Non-pigmented ciliary epithelial cell (primary cell): ENCODE measurements around a stretch of chr11.

- RRBS = no CpG with 5 or more reads among the region's 10 CpGs
These were observed 21.4 kb upstream of the PDE2A start for GRCh38 chr11:72695508-72696159.

- RRBS = no CpG with 5 or more reads among the region's 3 CpGs
These were observed 15.0 kb downstream of the ARAP1 start for GRCh38 chr11:72737133-72737649.

DNA sequence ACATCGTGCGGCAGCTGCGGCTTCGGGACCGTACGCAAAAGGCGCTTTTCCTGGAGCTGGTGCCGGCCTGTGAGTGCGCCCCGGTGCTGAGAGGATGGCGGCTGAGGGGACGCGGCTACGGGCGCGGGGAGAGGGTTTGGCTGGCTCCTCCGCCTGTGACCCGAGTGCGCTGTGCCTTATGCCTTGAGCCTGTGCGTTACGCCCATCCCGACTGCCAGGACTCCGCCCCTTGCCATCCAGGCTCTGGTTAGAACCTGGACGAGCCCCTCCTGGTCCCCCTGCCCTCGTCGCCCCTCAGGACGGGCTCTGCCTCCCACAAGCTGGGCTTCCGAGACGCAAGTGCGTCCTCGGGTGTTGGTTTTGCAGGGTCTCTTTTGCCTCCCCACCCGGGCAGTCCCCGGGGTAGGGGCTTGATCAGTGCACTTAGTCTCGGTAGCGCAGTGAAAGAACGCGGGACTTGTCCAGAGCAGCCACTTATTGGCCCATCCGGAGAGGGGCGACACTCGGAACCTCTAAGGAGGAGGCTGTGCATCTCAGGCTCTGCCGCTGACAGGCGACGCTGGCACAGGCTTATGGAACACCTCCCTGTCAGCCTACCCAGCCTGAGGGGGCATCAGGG, 393 bp downstream of the ATG16L2 start:
- RRBS = under 1% methylated on average over 8 of the region's 43 CpGs

DNA sequence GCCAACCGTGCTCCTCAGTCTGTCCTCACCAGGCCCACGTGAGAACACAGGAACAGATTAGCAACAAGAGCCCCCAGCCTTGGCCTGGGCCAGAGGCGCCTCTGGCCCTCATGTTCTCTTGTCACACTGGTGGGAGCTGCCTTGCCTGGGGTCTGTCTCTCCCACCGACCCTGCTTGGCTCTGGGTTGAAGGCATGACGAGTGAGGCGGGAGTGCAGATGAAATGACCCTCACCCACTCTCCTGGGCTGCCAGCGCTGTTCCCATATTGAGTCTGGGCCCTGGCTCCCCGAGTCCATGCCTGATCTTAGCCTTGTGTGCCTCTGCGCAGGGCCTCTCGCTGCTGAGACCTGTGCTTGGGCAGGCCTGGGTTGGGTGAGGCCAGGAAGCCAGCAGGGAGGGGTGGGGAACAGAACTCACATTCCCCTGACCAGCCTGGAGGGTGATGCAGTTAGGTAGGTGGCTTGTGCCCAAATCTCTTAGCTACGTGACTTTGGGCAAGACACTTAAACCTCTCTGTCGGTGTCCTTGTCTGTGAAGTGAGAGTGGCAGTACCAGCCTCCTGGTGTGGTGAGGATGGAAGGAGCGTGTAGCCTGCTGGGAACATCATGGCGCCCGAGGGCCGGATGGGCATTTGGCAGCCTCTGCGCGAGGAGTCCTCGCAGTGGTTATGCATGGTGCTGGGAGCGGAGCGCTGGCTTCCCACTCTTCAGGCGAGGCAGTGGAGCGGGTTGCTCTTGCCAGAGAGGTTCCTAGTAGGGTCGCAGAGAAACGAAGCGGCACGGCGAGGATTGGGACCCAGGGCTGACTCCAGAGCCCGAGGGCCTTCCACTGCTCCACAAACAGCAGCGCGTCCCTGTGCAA, 6.7 kb downstream of the ATG16L2 start:
- RRBS = no CpG with 5 or more reads among the region's 31 CpGs

- RRBS = no CpG with 5 or more reads among the region's 9 CpGs
These were observed 18.1 kb downstream of the ATG16L2 start for GRCh38 chr11:72832192-72832776.

- RRBS = no CpG with 5 or more reads among the region's 13 CpGs
These were observed 23.4 kb downstream of the ATG16L2 start for GRCh38 chr11:72837454-72838208.

DNA sequence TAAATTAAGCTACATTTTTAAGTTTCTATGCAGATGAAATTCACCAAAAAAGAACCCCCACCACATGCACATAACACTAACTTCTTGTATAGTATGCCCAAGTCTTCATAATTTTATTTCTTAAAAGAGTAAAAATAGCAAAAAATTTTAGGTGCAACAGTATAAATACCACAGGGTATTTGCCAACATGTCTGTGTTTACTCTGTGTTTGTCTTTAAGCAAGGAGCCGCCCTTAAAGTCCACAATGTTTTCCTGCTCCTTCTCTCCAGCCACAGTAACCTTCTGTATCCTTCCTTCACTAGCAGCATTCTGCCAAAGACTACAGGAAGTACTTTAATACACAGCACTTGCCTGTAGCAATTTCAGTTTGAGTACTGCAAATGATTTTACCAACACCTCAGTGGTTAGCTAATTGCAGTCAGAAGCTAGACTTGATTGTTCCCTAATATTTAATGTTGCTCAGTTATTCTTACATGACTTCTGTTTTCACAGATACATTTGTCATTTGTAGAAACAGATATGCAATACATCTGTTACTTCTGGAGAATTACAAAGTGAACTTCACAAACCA, 69.3 kb downstream of the FCHSD2 start:
- RRBS = no CpG with 5 or more reads among the region's 1 CpG

- RRBS = no CpG with 5 or more reads among the region's 5 CpGs
These were observed 17.8 kb upstream of the P2RY2 start for GRCh38 chr11:73200017-73200933.

- RRBS = no CpG with 5 or more reads among the region's 8 CpGs
These were observed 3.5 kb downstream of the ARHGEF17 start for GRCh38 chr11:73311583-73311875.

- RRBS = 72% methylated on average over 56 of the region's 71 CpGs
These were observed 14.1 kb upstream of the RELT start for GRCh38 chr11:73361882-73362706.

GRCh38 chr11:73377470-73378023, 1.3 kb downstream of the RELT start:
- RRBS = no CpG with 5 or more reads among the region's 12 CpGs

DNA sequence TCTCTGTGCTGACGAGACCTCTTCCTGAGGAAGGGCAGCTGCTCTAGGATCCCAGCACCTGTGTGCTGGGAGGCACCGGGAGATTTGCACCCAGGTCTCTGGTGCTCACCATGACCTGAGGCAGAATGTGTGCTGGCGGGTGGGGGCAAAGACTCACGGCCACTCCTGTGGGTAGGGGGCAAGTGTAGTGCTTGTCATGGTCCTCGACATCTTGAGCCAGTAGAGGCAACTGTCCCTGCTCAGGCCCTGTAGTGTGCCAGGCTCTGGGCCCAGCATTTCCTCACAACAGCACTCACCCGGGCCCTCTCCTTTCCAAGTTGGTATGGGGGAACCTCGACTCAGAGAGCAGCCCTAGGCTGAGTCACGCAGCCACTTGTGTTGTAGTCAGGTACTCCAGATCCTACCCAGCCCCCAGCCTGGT, 4.0 kb downstream of the RELT start:
- RRBS = no CpG with 5 or more reads among the region's 8 CpGs

DNA sequence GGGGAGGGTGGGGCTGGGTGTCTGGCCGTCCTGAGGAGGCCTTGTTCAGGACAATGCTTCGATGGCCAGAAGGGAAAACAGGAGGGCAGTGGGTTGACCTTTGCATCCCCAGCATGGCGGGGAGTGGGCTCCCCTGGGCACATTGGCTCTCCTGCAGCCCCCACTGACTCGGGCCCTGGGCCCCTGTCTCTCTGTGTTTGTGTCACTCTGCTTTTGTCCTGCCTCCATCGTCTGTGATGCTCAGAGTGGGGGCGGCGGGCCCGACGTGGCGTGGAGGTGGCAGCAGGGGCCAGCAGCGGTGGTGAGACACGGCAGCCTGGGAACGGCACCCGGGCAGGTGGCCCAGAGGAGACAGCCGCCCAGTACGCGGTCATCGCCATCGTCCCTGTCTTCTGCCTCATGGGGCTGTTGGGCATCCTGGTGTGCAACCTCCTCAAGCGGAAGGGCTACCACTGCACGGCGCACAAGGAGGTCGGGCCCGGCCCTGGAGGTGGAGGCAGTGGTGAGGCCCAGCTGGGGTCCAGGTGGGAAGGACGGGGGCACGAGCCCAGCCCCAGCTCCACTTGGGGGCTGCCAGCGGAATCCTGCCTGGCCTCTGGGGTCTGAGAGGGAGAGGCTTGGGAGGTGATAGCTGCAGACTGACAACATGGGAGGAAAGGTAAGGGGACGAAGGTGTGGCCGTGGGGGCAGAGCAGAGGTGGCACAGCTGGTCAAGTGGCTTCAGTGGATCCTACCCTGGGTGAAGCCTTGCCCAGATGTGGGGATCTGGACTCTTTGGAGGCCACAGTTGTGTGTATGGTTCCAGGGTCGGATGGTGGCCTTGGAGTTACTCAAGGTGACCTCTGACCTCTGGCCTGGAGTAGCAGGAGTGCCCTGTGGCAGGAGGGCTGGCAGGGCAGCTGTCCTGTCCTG, 16.0 kb downstream of the RELT start:
- RRBS = no CpG with 5 or more reads among the region's 30 CpGs

GRCh38 chr11:73404129-73404762, 28.0 kb downstream of the RELT start:
- RRBS = no CpG with 5 or more reads among the region's 4 CpGs

- RRBS = no CpG with 5 or more reads among the region's 10 CpGs
These were observed 87.2 kb downstream of the FAM168A start for GRCh38 chr11:73510441-73511337.

DNA sequence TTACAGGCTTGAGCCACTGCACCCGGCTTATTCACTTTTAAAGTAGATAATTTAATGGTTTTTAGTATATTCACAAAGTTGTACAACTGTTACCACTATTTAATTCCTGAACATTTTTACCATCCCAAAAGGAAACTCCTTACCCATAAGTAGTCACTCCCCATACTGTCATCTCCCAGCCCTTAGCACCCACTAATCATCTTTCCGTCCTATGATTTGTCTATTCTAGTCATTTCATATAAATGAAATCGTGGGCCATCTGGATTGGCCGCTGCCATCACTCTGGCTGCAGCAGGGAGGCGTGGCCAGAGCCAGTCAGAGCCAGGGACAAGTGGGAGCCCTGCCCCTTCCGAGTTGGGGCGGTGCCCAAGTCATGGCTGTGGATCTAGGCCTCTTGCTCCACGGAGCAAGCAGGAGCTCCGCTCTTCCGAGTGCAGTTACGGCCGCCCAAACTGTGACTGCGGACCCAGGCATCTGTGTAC, 8.1 kb downstream of the MRPL48 start:
- RRBS = no CpG with 5 or more reads among the region's 13 CpGs

- RRBS = no CpG with 5 or more reads among the region's 1 CpG
These were observed 4.2 kb downstream of the UCP3 start for GRCh38 chr11:74004673-74005013.

- RRBS = no CpG with 5 or more reads among the region's 16 CpGs
These were observed 3.6 kb downstream of the UCP3 start for GRCh38 chr11:74005125-74005812.

DNA sequence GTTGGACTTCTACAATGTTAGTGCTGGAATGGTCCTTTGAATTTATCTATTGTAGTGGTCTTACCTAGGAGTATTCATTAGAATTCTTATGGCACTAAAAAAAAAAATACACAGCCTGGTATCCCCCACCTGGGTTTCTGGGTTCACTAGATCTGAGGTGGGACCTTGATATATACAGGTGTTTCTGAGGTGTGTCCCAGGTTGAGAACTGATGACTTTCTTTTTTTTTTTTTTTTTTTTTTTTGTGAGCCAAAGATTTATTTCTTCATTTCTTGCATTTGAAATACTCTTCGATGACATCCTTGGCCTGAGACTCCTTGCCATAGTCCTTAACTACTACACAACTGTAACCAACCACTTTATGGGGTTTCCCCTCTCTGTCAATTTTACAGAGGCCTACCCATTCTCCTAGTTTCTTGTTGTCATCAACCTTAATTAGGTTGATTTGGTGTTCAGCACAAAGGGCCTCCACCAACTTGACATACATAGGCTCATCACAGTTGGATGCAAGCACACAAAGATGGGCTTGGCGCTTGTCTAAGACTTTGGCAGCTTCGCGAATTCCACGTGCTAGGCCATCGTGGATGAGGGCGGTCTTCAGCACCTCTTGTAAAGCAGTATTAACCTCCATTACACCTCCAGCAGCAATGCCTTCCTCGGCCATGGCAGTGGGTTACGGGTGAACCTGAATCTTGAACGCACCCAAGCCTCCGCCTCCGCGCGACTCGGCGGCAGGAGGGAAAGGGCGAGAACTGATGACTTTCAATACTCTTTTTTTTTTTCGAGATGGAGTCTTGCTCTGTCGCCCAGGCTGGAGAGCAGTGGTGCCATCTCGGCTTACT, 3.0 kb upstream of the RNF169 start:
- RRBS = no CpG with 5 or more reads among the region's 20 CpGs

GRCh38 chr11:74840369-74841356, 92.0 kb downstream of the RNF169 start:
- RRBS = no CpG with 5 or more reads among the region's 6 CpGs